ENCODE results near the gene GNL3.

DNA sequence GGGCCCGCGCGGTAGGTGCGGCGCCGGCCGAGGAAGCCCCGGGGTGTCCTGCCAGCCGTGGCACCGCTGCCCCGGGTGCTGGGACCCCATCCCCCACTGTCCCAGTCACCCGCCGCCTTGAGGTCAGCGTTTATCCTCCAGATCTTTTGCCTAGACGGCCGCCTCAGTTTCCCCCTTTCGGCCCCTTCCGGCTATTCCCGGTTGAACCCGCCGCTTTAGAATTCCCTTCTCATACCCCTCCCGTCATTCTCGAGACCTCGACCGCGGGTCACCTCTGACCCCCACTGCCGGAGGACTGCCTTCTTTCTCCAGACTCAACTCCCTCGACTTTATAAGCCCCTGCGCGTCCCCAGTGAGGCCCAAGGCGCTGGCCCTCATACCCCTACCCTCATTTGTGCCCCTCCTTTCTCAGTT, 307 bp downstream of the ALAS1 start:
- RRBS, result under 1% methylated on average over 7 of the region's 31 CpGs

DNA sequence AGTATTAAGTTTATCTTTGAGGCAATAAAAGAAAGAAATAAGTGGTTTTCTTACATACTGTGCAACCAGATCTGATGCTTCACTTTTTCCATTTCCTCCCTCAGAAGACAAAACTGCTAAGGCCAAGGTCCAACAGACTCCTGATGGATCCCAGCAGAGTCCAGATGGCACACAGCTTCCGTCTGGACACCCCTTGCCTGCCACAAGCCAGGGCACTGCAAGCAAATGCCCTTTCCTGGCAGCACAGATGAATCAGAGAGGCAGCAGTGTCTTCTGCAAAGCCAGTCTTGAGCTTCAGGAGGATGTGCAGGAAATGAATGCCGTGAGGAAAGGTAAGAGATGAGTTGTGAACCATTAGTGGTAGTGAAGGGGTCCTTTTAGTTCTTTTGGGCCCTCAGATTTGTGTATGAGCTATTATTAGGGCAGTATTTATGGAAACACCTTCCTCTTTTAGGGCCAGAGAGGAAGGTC, 4.5 kb downstream of the ALAS1 start:
- RRBS, result no CpG with 5 or more reads among the region's 2 CpGs

GRCh38 chr3:52205758-52206464, 8.0 kb downstream of the ALAS1 start:
- RRBS, result no CpG with 5 or more reads among the region's 6 CpGs

DNA sequence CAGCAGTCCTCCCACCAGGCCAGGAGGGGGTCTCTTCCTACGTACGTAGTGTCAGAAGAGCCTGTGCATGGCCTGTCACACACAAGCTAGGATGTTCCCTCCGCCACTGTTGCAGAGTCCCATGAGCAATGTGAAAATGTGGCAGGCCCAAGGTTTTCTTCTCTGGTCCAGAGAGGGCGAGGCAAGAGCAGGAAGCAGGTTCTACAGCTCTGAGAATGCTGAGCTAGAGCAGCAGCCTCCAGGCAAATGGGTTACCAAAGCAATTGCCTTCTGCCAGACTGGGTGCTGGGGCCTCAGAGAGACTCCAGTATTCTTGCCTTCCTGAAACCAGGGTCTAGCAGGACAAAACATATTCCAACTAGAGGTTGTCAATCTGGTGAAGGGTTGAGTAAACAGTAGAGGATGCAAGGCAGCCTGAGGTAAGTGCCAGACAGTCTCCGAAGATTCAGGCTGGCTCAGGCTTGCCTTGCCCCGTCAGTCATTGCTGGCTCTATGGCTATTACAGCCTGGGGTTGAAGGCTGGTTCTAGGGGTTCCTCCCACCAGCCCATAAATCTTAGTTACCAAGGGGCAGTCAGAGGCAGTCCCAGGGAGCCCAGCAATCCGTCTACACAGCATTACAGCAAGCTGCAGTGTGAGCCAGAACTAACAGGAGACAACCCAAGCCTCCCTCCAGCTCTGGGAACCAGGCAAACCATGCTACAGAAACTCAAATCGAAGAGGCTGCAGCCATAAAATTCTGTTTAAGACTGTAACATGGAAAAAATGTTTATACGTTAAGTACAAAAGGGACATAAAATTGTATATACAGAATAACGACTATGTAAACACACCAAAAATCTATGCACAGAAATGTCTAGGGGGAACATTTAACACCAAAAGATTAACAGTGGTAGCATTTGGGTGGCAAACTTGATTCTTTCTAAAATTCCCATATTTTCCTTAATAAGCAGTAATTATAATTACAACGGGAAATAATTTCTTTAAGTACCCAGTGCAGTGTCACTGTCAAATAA, 8.4 kb downstream of the PPM1M start:
- RRBS, result no CpG with 5 or more reads among the region's 11 CpGs

DNA sequence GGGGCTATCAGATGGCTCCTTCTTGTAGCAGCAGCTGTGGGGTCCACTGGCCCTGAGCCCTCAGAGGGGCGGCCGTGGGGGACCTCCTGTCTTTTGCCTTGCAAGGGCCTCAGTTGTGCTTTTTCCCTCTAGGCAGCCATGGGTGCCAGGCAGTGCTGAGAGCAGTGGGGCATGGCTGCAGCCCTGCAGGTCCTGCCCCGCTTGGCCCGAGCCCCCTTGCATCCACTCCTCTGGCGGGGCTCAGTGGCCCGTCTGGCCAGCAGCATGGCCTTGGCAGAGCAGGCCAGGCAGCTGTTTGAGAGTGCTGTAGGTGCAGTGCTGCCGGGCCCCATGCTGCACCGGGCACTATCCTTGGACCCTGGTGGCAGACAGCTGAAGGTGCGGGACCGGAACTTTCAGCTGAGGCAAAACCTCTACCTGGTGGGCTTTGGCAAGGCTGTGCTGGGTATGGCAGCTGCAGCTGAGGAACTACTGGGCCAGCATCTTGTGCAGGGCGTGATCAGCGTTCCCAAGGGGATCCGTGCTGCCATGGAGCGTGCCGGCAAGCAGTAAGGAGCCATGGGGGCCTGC, 2.6 kb downstream of the GLYCTK start:
- RRBS, result 92% methylated on average over 3 of the region's 15 CpGs

GRCh38 chr3:52397611-52397922, 12.2 kb downstream of the BAP1 start:
- RRBS, result no CpG with 5 or more reads among the region's 5 CpGs

DNA sequence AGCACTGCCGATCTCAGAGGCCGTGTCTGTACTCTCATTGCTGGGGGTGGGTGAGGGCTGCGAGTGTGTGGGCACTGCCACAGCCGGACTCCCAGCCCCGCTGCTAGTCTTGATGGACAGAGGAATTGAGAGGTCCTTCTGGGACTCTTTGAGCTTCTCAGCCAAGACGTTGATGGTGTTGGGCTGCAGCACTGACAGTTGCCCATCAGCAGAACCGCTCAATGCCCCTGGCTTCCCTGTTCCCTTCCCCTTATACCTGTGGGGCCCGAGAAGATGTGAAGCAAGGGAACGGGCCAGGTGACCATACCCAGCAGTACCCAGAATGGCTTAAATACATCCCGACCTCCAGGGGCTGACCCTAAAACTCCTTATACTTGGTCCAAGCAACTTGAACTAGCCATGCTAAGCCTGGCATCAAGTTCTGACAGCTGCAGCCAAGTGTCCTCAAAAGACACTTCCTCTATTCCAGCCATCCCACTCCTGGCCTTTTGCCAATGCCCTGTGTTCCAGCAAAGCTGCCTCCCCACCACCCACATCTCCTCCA, 6.1 kb downstream of the BAP1 start:
- RRBS, result no CpG with 5 or more reads among the region's 10 CpGs

- RRBS, result no CpG with 5 or more reads among the region's 12 CpGs
Measured at GRCh38 chr3:52405969-52406811, 3.6 kb downstream of the BAP1 start.

- RRBS, result no CpG with 5 or more reads among the region's 28 CpGs
Measured at GRCh38 chr3:52524936-52525621, 8.6 kb downstream of the NT5DC2 start.

DNA sequence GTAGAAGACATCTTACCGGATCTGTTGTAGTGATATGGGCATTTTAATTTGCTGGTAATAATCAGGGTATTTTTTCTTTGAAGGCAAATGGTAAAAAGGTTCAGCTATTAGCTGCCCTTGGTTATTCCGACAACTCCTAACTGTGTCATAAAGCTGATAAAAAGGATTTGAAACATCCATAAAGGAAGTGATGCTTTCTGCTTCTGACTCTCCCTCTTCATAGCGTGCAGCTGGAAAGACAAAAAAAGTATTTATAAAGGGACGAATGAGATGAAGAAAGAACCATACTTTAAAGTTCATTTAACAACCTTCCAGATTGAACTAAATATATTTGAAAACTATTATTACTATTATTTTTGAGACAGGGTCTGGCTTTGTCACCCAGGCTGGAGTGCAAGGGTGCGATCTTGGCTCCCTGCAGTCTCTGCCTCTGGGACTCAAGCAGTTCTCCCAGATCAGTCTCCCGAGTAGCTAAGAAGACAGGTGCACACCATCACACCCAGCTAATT, 51.2 kb upstream of the GNL3 start:
- RRBS, result no CpG with 5 or more reads among the region's 6 CpGs

GRCh38 chr3:52685344-52686581, at the start of gene GNL3:
Gene GNL3 (plus strand): TSS chr3:52686032.
- RRBS, result 2% methylated on average over 34 of the region's 118 CpGs

- RRBS, result no CpG with 5 or more reads among the region's 4 CpGs
Measured at GRCh38 chr3:52686858-52687398, 1.1 kb downstream of the GNL3 start.

DNA sequence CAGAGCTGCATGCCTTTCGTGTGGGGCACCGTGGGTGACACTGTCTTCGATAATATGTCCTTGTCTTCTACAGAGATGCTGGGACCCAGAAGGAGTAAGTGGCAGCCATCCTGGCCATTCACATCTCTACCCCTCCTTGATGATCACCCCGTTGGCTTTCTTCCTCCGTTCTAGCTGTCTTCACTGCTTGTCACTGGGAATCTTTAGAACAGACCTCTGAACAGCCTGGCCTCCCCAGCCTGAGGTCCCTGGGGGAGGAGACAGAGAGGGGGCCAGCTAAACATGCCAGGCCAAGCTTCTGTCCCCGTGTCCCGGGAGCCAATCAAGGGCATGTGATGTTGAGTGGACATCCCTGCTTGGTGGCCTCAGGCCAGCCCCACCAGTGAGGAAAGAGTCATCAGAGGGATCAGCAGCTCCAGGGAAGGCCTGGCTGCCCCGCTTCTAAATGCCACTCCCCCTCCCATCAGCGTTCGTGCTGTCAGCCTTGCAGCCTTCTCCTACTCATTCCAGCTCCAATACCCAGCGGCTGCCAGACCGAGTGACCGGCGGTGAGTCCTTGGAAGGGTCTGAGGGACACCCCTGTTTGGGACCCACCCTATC, 7.0 kb upstream of the ITIH3 start:
- RRBS, result no CpG with 5 or more reads among the region's 14 CpGs

DNA sequence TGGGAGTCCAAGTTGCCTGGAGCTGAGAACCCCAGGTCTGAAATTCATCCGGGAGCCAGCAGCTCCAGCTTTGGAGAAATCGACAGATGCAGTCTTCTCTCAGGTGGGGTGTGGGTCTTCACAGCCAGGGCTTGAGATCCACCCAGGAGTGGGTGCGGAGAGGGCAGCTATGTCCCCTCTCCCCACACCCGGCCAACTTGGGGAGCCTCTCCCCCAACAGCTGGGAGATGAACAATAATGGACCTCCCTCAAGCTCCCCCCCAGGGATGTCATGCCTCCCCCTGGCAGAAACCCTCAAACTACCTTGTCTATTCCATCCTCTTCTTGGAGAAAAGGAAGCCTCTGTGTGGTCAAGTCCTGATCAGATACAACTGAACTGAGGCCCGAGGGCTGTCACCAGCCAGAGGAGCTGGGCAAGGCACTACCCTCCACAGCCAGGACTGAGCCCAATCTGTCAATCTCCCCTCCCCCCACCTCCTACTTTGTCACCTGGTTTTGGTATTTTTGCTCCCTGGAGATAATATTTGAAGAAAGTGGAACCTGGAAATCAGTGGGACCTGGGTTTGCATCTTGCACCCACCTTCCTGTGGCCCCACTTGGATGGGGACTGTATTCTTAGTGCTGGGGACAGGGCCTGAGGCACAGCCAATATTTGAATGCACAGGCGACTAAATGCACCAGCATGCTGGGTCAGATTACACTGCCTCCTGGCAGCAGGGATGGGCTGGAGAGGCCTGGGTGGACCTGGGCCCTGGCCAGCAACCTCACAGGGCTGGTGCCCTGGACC, 10.8 kb downstream of the ITIH4 start:
- RRBS, result no CpG with 5 or more reads among the region's 6 CpGs

- RRBS, result 99% methylated on average over 5 of the region's 19 CpGs
Measured at GRCh38 chr3:52823339-52824176, 6.9 kb downstream of the ITIH4 start.

DNA sequence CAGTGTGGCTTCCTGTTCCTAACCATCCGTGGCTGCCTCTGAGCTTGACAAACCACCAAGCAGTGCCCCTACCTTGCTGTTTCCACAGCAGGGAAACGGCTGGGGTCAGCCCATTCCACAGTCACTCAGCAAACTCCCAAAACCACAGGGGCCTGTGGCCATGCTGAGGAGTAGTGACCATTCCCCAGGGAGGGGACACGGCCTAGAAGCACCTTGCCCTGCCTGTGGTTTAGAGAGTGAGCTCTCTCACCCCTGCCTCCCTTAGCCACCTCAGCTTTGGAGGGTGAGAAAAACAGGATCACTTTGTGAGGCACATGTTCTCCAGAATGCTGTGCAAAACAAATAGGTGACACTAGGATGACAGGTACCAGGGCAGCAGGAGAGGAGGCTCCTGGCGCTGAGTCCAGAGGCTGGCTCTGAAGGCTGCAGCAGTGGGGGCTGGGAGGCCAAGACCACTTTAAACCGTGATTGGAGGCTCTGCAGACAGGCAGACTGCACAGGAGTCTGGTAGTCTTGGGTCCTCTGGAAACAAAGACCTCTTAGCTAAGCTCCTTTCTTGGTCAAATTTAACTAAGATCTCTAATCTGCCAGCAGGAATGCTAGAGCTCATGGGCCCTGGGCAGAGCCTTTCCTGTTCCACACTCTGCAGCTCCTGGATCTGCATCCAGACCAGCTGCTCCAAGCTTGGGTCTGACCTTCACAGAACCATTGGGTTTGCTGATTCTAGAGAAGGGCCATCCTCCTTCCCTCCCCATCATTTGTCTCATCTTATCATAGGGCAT, 4.3 kb upstream of the MUSTN1 start:
- RRBS, result no CpG with 5 or more reads among the region's 5 CpGs

DNA sequence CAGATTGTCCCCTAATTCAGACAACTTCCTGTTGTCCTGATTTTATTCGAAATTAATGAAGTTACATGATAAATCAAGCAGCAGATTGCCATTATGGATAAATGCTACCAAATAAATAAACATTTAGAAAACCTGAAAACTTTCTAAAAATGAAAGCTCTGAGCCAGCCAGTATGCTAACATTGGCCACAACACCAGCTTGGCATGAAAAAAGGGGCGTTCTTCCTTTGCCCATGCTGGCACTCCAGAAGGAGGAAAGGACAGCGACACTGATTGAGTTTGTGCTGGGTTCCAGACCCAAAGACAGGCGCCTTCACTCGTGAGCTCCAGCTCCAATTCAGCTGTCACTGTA, 5.1 kb downstream of the STIMATE start:
- RRBS, result no CpG with 5 or more reads among the region's 5 CpGs

GRCh38 chr3:53044522-53045114, 1.3 kb downstream of the SFMBT1 start:
- RRBS, result no CpG with 5 or more reads among the region's 27 CpGs

GRCh38 chr3:53132279-53132825, 2.1 kb upstream of the RFT1 start:
- RRBS, result no CpG with 5 or more reads among the region's 7 CpGs

- RRBS, result no CpG with 5 or more reads among the region's 13 CpGs
Measured at GRCh38 chr3:53188838-53189338, 27.9 kb downstream of the PRKCD start.